Metanephros (tissue), 2 donors: ENCODE measurements around the gene DDX25.

DNA sequence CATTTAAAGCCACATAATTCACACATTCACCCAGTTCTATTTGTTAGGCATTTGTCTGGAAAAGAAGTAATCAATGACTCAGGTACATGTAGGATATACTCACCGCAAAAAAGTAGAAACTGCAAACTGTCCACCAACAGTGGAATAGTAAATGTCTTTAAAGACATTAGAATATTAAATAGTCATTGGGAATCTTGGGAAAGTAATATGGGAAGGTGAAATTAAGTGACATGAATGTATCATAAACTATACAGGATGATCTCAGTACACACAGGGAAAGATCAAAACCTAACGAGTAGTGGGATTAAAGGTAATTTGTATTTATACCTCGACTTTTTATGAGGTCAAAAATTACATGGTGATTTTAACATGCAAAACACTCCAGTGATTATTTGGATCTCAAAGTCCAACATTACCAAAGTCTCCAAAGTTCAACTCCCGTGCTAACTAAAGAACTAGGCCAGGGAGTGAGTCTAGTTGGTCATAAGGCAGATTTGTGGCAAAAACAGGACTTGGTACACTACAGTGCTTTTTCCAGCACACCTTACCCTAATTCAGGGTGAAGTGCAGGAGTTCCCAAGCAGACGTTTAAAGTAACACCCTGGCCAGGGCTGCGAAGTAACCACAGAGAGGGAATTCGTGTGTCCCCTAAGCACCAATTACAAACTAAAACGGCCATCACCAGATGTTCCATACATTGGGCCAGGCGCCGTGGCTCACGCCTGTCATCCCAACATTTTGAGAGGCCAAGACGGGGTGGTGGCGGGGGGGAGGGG lies 1.2 kb downstream of the PUS3 start:
- RAMPAGE, long total RNA, result no peak

- RAMPAGE, long total RNA, result no peak
Measured at GRCh38 chr11:125903891-125904937, at the start of gene DDX25. Gene DDX25, plus strand, starts transcription at chr11:125904508.

DNA sequence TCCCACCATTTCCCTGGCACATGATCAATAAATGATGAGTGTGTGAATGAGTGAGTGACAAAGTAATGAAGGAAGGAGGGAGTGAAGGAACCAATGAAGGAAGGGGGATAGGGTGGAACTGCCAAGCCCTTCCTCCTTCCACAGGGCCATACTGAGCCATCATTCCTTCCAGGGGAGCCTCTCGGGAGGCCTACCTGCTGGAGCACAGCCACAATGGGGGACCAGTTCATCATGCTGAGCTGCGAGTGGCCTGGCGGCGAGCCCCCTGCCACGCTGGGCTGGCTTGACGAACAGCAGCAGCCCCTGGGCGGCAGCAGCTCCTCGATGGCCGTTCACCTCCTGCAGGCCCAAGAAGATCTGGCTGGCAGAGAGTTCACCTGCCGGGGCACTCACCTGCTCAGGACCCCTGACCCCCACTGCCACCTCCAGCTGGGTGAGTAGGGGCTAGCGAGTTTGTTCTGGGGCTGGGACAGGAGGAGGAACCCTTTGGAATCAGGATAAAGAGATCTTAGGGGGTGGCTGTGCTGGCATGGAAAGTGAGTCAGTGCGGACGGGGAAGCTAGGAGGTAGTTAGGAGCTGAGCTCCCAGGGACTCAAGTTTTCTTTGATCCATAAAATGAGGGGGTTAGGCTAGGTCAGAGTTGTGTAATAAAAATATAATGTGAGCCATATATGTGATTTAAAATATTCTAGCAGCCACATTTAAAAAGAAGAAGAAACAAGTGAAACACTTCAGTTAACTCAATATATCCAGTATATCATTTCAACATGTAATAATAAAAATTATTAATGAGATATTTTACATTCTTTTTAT lies 6.0 kb downstream of the VSIG10L2 start:
- RAMPAGE, long total RNA, result no peak

- RAMPAGE, long total RNA, result no peak
Measured at GRCh38 chr11:126079962-126080965, 17.6 kb upstream of the CDON start.

- RAMPAGE, long total RNA, result no peak
Measured at GRCh38 chr11:126089016-126089491, 26.4 kb upstream of the CDON start.

GRCh38 chr11:126115138-126115551 lies 52.5 kb upstream of the CDON start:
- RAMPAGE, long total RNA, result no peak

DNA sequence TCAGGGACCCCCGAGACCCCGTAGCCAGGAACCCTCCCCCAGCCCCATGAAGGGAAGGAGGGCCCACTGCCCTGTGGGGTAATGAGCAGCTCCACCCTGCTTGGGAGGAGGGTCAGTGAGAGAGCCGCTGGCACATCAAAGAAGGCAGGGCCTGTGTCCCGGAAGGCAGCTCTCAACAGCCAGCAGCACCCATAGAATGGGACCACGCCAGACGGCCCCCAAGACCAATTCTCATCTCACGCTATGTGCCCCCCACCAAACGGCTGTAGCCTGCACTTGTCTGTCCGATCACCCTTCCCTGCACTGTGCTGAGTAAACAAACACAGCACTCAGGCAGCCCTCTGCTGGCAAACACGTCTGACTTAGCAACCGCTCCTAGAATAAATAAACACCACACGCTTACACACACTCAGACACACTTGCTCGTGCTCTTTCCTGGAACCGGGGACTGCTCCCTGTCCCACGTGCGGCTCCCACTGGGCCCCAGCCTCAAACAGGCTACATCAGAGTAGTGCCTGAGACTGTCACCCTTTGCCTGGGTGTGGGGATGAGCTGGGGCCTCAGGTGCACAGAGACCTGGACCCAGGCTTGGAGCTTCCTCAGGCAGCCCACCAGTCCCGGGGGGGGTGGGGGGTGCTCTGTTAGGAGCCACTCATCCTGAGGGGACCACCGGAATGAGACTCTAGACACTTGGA lies 53.2 kb upstream of the CDON start:
- RAMPAGE, long total RNA, result no peak

- RAMPAGE, long total RNA, result no peak
Measured at GRCh38 chr11:126139954-126140636, 71.4 kb downstream of the RPUSD4 start.

GRCh38 chr11:126260055-126260704 lies 8.5 kb downstream of the SRPRA start:
- RAMPAGE, long total RNA, result no peak

DNA sequence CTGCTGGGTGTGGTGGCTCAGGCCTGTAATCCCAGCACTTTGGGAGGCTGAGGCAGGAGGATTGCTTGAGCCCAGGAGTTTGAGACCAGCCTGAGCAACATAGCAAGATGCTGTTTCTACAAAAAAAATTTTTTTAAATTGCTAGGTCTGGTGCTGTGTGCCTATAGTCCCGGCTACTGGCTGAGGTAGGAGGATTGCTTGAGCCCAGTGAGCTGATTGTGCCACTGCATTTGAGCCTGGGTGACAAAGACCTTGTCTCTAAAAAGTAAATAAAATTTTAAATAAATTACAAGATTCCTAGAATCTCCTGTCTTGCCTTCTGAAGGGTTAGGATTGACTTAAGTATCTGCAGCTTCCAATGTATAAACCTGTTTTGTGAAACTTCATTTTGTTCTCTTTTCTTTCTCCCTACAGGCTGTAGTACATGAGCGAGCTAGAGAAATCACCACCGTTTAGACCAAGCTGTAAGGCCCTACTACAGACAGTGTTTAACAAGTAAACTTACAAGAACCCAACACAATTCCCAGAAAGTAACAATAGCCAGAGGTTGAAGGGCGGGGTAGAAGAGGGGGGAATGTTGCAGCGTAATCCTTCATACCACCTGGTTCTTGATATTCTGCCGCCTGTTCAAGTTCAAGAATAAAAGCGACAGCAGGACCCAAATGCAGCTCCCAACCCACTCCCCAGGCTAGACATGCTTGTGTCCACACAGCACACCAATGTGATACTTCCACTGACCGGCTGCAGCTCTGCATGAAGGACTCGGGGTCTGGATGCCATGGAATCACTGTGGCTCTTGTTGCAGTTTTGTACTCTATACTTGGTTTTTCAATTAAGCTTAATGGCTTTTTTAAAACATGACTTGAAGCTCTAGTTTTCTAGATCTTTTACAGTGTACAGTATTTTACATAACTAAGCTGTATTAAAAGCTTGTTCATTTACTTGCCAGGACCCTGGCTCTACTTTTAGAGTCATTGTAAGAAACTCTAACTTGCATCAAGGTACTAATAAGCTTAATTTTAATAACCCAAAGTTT lies 6.7 kb downstream of the SRPRA start:
- RAMPAGE, long total RNA, result no peak

DNA sequence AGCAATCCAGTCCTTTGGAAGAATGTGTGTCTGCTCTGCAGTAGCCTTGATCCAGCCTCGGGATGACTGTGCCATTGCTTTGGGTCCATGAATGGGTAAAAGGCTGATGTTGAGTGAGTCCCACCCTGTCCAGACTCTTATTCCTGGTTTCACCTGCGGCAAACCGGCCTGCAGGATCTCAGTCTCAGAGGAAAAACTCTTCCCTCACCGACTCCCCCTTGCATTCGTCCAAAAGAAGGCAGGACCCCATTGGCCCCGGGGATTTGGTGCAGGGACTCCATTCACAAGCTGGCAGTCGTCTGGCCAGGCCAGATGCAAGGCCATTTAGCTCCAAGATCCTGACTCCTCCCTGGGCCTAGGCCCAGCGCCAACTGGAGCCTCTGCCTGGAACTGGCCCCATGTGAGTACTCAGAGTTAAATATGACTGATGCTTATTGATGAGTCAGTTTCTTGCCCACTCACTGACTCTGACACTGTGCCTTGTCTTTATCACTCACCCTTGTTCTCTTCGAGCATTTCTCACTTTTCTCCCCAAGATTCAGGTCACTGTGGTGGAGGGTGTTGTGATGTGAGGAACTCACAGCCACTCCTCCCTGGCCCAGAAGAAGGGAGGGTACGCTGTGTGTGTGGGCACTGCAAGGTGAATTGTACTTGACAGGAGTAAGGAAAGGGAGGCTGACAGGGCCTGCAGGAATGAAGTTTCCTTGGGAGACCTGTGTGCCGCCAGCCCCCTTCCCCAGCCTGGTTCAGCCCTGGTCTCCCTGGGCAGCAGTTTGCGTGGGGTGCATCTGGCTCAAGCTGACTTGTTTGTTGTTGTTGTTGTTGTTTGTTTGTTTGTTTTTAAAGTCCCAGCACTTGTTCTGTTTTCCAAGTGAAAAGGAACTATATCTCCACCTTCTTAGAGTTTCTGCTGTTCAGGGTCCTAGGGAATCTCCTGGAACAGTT lies 23.3 kb upstream of the ST3GAL4 start:
- RAMPAGE, long total RNA, result no peak

DNA sequence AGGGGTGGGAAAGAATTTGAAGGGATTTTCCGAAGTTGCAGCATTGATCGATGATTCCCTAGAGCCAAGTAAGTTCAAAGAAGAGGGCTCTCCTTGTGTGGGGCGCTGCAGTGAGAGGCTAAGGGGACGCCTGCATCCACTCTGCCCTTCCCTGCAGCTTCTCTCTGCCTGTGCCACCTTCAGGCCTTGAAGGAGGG lies 16.0 kb upstream of the ST3GAL4 start:
- RAMPAGE, long total RNA, result no peak

DNA sequence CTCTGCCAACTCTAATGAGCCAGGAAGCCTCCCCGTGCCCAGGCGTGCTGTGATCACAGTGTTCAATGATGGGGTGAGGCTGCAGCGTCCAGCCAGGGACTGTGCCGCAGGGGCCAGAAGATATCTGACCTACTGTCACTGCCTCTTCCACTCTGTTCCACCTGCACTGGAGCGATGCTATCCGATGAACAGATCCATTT lies 18.2 kb downstream of the ST3GAL4 start:
- RAMPAGE, long total RNA, result no peak

DNA sequence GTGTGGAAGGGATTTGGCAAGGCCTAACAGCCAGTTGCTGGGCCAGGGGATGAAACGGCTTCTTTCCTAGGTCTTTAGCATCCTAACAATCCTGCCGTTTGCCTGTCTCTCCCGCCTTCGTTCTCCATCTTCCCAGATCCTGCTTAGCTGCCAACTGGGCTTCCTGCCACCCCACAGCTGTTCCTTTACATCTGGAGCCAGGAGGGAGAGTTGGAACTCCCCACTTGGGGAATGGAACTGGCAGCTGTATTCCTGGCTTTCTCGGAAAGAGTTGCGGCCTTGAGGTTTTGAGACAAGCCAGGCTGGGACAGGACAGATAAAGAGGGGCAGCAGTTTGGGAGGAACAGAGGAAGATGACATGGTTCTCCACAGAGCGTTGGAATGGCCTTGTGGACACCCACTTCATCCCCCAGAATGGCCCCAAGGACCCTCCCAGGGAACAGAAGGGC lies 59.7 kb downstream of the ST3GAL4 start:
- RAMPAGE, long total RNA, result no peak

GRCh38 chr11:126416409-126417465 lies 61.3 kb downstream of the ST3GAL4 start:
- RAMPAGE, long total RNA, result no peak

- RAMPAGE, long total RNA, result no peak
Measured at GRCh38 chr11:126929584-126929989, 71.0 kb downstream of the KIRREL3 start.

GRCh38 chr11:126990268-126990833 lies 10.2 kb downstream of the KIRREL3 start:
- RAMPAGE, long total RNA, result no peak

- RAMPAGE, long total RNA, result no peak
Measured at GRCh38 chr11:128208022-128208324, 379.4 kb downstream of the ETS1 start.

DNA sequence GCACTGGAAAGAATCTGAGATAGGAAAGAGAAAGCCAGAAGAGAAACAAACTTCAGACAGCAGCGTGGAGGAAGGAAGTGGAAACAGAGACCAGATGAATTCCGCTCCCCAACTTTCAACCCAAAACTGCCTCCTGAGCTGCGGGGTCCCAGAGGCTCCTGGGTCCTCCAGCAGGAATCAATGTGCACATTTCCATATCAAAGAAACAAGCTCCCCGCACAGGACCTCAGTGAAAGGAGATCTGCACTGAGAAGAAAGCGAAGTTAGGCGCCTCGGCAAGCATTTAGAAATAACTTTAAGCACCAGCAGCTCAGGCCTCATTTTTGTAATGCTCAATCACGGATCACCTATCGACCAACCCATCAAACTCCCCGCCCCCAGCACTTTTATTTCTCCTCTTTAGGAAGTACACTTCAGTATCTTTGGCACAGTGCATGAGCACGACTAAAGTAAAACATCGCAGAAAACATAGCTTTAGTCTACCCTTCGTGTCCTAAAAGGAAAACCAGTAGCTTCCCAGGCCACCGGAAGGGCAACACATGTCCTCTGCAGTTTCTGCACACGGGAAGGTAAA lies 245.5 kb downstream of the ETS1 start:
- RAMPAGE, long total RNA, result no peak

DNA sequence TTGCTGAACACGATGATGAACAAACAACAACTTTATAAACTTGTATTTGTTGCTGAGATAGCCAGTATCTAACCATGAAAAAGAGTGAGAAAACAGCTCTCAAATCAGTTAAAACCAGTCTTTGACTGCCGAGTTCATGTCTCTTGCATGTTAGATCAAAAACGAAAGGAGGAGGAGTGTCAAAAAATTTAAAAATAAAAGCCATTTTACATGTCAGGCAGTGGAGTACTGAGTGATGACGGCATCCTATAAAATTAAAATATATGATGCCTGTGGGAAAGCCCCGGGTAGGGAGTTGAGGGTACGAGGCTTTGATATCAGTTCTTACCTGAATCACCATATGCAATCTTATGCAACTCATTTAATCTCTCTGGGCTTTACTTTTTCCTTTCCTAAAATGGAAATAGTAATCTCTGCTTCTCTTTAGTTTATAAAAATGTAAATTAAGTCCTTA lies 117.3 kb downstream of the ETS1 start:
- RAMPAGE, long total RNA, result no peak